ENCODE measurements around the genes HPS6, GBF1 and PSD.

GRCh38 chr10:101570117-101570682 lies 17.9 kb downstream of the POLL start:
- PRO-cap = no peak
- RAMPAGE, long total RNA, 3 experiments = no peak in any of the 3 experiments

- PRO-cap = no peak
- RAMPAGE, long total RNA, 3 experiments = start-site peak on the minus strand in 1 of 3 experiments, at chr10:101653024-101653159 at its widest, 27 reads per replicate
Observed at GRCh38 chr10:101652852-101653884, 41.8 kb downstream of the FBXW4 start.

GRCh38 chr10:101779049-101779587 lies 3.2 kb upstream of the FGF8 start:
- PRO-cap = no peak
- RAMPAGE, long total RNA, 3 experiments = no peak in any of the 3 experiments

DNA sequence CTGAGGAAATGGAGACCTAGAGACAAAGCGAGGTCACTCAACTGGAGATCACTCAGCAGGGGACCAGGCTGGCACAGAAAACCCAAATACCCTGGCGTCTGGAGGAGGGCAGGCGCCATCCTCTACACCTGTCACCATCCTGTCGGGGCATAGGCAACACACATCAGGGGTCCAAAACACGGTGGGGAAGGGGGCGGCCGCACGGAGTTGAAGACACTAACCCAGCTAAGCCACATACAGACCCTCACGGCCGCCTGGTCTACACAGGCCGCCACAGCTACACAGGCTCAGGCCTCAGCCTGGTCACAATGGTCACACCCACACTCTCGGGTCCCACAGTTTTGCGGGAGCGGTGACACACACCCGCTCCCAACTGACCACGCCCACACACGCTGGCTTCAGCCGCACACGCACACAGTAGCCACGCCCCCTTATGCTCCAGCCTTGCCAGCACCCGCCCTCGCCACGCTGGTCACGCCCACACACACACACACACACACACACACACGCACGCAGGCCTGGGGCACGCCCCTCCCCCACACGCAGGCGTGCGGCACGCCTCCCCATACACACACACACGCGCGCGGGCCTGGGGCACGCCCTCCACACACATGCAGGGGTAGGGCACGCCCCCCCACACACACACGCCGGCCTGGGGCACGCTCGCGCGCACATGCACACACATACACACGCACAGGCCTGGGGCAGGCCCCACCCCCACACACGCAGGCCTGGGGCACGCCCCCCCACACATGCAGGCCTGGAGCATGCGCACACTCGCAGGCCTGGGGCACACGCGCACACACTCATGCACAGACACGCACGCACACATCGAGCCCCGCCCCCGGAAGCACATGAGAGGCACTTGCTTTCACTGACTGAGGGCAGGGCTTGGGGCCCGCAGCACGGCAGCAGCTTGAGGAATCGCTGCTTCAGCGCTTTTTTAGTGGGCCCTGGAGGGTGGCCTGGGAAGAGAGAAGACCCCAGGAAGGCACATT lies 12.3 kb upstream of the OGA start:
- PRO-cap = unidirectional peak, plus-strand start at position 887 of the sequence
- RAMPAGE, long total RNA, 3 experiments = no peak in any of the 3 experiments

- PRO-cap = no peak
- RAMPAGE, long total RNA, 3 experiments = no peak in any of the 3 experiments
Observed at GRCh38 chr10:101839308-101840526, 3.9 kb downstream of the KCNIP2 start.

DNA sequence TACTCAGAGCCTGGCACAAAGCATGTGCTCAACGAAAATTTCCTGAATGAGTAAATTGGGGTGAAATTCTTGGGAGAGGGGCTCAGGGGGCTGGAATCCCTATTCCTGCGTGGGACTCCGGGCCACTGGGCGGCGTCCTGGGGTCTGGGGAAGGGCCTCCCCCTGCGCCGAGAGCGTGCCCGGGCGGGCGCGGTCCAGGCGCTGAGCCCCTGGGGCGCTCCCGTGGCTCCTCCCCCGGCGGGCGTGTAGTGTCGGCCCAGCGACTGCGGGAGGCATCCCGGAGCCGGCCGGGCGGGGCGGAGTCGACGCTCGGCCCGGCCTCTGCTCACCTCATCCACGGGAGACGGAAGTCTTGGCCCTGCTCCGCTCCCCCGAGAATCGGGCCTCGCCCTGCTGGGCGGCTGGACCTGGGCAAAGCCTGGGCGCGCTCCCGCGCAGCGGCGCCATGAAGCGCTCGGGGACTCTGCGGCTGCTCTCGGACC lies at the start of gene HPS6:
TSS of gene HPS6 (plus strand) at position 320 of the 482 bp plus-strand sequence.
- PRO-cap = bidirectional peak, plus-strand start at position 302 of the sequence, minus-strand start at position 245 of the sequence
- RAMPAGE, long total RNA, 3 experiments = no peak in any of the 3 experiments

DNA sequence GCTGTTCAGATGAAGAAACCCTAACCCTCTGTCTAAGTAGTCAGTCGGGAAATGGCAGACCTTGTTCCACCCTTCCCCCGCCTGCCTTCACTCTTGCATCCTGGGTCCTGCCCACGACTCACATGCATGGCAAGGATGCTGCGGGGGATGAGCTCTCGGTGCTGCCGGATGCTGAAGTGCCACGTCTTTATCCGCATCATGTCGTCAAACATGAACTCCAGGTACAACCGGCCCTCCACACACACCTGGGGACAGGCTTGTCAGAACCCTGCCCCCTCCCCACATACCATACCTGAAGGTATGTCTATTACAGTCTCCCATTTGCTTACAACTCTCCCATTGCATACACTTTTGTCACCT lies 10.4 kb downstream of the LDB1 start:
- PRO-cap = no peak
- RAMPAGE, long total RNA, 3 experiments = start-site peak on the minus strand in 1 of 3 experiments, centred at position 244 of the sequence, 16 reads per replicate

DNA sequence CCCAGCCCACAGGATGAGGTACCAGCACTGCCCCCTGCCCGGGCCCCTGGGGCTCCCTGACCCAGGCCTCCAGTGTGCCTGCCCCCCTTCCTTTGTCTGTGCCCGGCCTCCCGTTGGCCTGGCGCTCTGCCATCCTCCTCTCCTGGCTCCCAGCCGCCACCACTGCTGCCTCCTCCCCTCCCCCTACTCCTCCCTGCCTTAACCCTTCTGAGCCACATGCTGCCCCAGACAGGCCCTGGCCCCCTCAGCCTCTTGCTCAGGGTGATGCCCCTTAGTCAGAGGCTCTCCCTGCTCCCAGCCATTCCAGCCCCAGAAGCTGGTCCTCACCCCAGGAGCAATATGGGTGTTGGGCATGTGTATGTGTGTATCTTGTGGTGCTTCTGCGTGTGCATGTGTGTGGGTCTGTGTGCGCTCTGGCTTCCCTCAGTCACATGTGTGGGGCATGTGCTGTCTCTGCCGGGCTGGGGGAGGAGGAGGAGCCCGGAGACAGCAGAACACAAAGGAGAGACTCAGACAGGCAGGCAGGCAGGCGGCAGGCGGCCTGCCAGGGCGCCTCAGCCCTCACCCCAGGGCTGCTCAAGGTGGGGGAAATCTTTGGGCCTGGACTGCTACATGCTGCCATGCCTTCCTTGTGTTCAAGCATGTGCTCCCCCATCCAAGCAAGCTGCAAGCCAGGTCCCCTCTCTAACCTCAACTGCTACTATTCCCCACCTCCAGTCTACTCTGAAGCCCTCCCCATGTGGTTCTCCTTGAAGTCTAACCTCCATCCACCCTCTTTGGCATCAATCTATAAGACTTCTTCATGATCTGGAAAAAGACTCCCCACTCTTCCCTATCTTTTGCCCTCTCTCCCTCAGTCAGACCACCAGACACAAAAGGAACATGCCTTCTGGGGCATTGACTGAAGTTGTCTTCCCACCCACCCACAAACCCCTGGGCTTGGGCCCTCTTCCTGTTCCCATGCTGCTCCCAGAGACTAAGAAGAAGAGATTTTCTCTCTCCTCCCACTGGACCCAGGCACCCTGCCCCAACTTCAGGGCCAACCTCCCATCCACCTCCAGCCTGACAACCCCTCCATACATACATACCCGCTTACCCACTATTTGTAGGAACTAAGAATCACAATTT lies 2.3 kb downstream of the LDB1 start:
- PRO-cap = bidirectional peak, plus-strand start at position 499 of the sequence, minus-strand start at position 415 of the sequence
- RAMPAGE, long total RNA, 3 experiments = no peak in any of the 3 experiments

GRCh38 chr10:102230770-102231343 lies 4.8 kb downstream of the ELOVL3 start:
- PRO-cap = no peak
- RAMPAGE, long total RNA, 3 experiments = no peak in any of the 3 experiments

GRCh38 chr10:102240368-102241088 lies 784 bp downstream of the PITX3 start:
- PRO-cap = no peak
- RAMPAGE, long total RNA, 3 experiments = no peak in any of the 3 experiments

- PRO-cap = bidirectional peak, plus-strand start at chr10:102245502, minus-strand start at chr10:102245228
- RAMPAGE, long total RNA, 3 experiments = start-site peak on the plus strand in 3 of 3 experiments, at chr10:102245539-102245561 at its widest, 29 to 107 reads per replicate
Observed at GRCh38 chr10:102244971-102246134, at the start of gene GBF1. Gene GBF1, plus strand, starts transcription at chr10:102245532.

DNA sequence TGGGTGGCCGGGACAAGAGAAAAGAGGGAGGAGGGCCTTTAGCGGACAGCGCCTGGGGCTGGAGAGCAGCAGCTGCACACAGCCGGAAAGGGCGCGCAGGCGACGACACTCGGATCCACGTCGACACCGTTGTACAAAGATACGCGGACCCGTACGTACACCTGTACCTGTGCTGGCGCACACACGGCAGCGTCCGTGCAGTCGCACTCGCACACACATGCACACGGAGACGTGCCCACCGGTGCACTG lies 957 bp upstream of the NFKB2 start:
- PRO-cap = no peak
- RAMPAGE, long total RNA, 3 experiments = no peak in any of the 3 experiments

- PRO-cap = no peak
- RAMPAGE, long total RNA, 3 experiments = no peak in any of the 3 experiments
Observed at GRCh38 chr10:102397879-102398376, 2.4 kb downstream of the NFKB2 start.

DNA sequence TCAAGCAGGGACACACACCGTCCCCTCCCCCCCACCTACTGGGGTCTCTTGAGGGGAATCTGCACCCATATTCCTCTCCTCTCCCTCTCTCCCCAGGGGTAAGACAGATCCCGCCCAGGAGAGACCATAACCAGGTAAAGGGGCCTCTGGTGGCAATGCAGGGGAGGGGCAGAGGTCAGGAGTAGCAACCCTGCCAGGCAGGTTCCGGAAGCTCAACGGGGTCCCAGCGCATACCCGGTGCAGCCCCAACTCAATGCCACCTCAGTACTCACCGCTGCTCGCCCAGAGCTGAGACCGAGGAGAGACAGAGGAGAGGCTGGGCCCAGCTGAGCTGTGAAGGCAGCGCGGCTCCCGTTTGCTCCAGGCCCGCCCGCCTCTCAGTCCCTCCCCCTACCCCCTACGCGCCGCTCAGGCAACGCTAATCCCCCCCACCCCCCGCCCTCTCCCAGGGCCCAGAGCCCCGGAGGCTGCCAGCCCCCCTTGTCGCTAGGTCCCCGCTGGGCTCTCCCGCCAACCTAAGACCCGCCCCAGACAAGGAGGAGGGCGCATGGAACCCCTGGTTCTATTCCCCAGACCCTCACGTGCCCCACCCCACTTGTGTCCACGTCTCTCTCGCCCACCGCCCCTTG lies at the start of gene PSD:
TSS of gene PSD (minus strand) at position 357 of the 629 bp plus-strand sequence.
- PRO-cap = no peak
- RAMPAGE, long total RNA, 3 experiments = no peak in any of the 3 experiments

DNA sequence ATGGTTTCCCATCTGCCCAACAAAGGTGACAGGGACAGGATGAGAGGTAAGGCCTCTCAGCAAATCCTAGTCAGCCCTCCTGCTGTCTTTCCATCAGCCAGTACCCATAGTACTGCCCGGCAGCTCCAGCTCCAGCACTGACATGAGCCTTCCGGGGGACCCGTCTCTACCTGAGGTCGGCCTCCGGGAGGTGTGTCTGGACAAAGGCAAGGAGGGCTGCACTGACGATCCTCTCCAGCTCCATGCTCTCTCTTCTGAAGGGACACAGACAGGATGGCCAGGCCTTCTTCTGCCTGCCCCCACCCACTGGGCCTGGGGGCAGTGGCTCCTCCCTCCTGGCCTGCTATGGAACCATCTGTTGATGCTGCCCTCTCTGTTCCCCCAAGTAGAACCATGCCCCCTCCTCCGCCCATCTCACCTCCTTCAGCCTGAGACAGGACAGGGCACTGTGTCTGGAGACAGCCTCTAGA lies 4.3 kb downstream of the FBXL15 start:
- PRO-cap = no peak
- RAMPAGE, long total RNA, 3 experiments = start-site peak on the minus strand in 1 of 3 experiments, centred at position 258 of the sequence, 165 reads per replicate

- PRO-cap = no peak
- RAMPAGE, long total RNA, 3 experiments = no peak in any of the 3 experiments
Observed at GRCh38 chr10:102434517-102434995, 2.2 kb upstream of the CUEDC2 start.

- PRO-cap = no peak
- RAMPAGE, long total RNA, 3 experiments = no peak in any of the 3 experiments
Observed at GRCh38 chr10:102454675-102455415, 3.5 kb upstream of the C10orf95 start.

DNA sequence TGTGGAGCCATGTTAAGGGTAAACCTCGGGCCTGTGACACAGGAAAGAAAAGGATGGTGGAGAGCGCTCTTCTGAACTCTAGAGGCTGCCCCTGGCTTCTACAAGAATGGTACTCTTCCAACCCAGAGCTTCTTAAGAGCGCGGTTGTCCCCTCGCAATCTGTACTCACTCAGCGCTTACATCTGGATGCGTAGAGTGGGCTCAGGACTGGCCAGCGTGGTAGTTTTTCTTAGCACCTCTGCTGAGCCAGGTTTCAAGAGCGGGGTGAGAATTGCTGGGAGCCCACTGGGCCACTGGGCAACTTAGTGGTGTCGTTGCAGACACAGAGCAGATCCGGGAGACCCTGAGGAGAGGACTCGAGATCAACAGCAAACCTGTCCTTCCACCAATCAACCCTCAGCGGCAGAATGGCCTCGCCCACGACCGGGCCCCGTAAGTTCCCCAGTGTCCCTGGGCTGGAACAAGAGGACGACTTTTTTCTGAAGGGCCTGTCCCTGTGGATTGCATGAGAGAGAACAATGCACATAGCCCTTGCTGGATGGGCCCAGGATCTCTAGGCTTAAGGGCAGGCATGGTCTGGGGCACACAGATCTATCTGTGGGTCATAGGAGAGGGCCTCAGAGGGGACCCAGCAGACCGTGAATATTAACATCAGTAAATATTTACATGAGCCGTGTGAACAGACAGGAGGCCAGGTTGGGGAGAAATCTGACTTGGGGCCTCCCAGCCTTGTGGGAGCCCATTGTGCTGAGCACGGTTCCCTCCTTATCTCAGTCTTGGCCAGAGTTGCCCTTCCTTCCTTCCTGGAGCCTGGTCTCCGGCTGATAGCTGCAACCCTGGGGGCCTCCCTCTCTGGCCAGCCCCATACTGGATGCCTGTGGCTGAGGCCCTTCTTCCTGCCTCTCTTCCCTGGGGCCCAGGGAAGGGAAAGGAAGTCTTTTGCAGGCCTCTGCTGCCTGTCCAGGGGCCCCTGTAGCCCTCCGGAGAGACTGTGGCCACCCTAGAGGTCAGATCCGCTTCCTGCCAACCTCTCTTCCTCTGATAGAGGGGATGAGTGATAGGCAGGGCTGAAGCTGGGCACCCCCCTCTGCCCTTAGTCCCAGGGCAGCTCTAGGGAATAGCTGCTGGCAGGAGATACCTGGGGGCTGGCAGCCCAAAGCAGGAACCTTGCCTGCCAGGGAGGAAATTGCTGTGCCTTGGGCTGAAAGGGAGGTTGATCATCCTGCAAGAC lies 44.8 kb upstream of the TRIM8 start:
- PRO-cap = no peak
- RAMPAGE, long total RNA, 3 experiments = no peak in any of the 3 experiments

GRCh38 chr10:102604300-102604766 lies 39.9 kb upstream of the TRIM8 start:
- PRO-cap = no peak
- RAMPAGE, long total RNA, 3 experiments = no peak in any of the 3 experiments

- PRO-cap = bidirectional peak, plus-strand start at chr10:102642779, minus-strand start at chr10:102642719; bidirectional peak, plus-strand start at chr10:102643435, minus-strand start at chr10:102643189; bidirectional peak, plus-strand start at chr10:102643682, minus-strand start at chr10:102643525
- RAMPAGE, long total RNA, 3 experiments = no peak in any of the 3 experiments
Observed at GRCh38 chr10:102642634-102643568, 1.4 kb upstream of the TRIM8 start.